H4 (cell line): ENCODE results near the genes TMED8 and NRXN3.

- RAMPAGE, long total RNA, result no peak
Observed at GRCh38 chr14:77097090-77097418, 1.0 kb upstream of the CIPC start.

DNA sequence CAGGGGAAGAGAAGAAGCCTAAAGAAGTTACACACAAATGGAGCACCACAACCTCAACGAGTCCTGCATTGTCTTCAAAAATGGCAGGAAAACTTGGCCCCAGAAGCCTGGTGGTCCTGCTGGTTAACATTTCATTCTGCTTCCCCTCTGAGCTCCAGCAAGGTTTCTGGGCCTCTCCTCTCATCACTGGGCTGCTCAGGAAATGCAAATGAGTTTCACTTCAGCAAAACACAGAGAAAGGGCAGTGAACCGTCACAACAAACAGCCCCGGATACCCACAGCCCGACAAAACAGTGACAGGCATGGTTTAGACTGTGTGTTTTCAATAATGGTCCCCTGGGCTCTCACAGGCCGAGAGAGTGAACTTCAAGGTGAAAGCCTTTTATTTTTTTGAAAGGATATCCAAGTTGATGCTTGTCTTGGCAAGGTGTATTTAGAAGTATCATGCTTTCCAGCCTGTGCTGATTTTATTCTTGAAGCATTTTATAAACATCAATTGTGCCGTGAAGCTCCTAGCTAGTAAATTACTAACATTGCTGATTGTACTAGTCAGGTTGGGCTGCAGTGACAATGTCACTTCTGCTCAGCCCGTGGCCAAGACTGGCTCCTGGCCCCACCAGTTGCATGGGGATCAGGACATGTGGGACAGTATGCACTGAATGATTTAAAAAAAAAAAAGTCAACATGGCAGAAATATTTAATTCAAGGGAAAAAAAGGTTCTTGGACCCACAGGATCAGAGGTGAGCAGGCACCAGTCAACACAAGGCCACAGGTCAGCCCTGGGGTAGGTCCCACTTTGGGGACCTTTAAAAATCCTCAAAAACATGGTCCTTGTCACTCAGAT is 20.0 kb downstream of the ZDHHC22 start:
- RAMPAGE, long total RNA, result no peak

GRCh38 chr14:77184329-77184720 is 2.7 kb downstream of the TMEM63C start:
- RAMPAGE, long total RNA, result no peak

DNA sequence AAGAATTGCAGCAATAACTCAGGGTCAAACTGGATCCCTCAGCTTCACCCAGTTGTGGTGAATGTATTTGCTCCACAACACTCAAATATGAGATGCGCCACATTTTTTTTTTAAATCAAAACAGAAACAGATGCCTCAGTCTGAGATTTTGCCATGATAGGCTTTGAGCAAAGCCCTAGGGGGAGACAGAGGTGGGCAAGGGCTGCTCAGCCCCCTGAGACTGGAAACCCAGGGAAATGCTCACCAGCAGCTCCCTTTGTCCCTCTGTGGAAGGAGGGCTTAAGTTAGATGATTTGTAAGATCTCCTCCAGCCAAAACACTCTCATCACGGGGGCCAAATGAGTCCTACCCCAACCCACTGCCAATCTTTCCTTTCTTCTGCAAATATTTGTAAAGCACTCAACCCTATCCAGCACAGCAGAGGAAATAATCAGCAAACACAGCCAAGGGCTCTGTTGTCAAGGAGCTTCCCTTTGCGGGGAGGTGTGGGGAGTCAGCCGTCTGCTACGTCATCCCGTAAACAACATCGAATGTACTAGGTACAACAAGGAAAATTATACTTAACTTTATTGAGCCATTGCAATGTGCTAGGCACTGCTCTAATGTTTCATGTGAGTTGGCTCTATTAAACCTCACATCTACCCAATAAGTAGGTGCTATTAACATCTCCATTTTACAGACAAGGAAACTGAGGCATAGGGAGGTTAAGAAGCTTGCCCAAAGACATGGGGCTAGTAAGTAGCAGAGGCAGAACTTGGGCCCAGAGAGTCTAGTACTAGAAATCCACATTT is 22.7 kb downstream of the TMEM63C start:
- RAMPAGE, long total RNA, result no peak

GRCh38 chr14:77278592-77279191 is 7.7 kb upstream of the NGB start:
- RAMPAGE, long total RNA, result no peak

DNA sequence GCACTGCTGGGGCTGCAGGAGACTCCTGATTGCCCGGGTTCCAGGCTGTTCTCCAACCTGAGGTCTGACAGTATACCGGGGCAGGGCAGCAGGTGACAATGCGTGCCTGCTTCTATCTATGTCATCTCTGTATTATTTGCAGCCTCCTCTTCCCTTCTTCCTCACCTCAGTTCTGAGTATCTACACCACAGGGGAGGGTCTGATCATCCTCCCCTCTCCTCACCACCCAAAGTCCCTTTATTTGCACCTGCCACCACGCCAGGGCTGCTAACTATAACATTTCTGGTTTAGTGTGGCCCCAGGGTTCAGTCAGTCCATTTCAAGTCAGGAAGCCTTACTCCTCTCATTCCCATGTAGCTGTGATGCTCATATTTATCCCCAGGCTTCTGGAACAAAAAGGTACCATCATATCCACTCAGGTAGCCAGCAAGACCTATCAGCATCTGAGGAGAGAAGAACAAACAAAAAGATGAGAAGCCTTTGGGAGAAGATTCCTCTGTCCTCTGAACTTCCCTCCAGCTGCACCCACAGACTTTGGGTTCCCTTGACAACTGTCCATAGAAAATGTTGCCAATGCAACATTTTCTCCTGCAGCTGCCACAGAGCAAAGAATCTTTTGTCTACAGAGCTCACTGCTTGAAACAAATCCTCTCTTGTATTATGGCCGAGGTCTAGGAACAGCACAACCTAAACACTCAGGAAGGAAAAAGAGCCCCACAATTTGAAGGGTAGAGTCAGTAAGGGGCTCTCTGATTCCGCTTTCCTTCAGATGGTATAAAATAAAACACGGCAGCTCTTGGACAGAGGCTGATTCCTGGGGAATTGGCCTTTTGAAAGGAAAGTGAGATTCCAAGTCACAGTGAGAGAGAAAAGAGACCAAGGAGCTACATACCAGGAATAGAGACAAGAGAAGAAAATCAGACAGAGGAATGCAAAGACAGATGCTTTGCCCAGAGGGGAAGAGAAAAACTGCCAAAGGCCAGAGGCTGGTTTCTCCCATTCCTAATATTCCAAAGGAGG is 14.4 kb downstream of the POMT2 start:
- RAMPAGE, long total RNA, result no peak

GRCh38 chr14:77376424-77377638 is at the start of gene TMED8:
TMED8 (minus strand) TSS chr14:77377094.
- RAMPAGE, long total RNA, result start-site peak on the minus strand at chr14:77377084-77377100, 42 reads

- RAMPAGE, long total RNA, result no peak
Observed at GRCh38 chr14:77451169-77451424, 6.3 kb downstream of the VIPAS39 start.

GRCh38 chr14:77542190-77543287 is 43.9 kb upstream of the ISM2 start:
- RAMPAGE, long total RNA, result no peak

GRCh38 chr14:77554624-77555108 is 56.0 kb upstream of the ISM2 start:
- RAMPAGE, long total RNA, result no peak

DNA sequence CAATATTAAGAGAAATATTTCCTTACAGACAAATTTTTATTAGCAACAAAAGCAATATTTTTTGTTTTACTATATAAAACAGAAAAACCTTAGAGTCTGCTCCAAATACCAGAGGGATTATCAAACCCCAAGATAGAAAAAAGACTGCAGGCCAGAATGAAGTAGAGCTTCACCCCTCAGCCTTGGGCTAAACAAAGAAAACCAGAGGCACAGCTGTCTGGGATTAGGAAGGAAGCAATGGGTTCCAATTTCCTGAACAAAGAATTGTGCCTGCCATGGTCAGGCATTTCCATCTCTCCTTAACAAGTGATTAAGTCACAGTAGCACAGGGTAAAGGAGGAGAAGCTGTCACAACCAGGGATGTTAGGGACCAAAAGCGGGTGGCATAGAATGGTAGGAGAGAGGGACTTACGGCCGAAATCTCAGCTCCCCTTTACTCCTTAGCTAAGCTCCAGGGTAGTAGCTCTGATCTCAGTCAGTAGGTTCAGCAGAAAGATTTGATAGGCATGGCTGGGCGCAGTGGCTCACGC is 34.0 kb downstream of the SPTLC2 start:
- RAMPAGE, long total RNA, result no peak

DNA sequence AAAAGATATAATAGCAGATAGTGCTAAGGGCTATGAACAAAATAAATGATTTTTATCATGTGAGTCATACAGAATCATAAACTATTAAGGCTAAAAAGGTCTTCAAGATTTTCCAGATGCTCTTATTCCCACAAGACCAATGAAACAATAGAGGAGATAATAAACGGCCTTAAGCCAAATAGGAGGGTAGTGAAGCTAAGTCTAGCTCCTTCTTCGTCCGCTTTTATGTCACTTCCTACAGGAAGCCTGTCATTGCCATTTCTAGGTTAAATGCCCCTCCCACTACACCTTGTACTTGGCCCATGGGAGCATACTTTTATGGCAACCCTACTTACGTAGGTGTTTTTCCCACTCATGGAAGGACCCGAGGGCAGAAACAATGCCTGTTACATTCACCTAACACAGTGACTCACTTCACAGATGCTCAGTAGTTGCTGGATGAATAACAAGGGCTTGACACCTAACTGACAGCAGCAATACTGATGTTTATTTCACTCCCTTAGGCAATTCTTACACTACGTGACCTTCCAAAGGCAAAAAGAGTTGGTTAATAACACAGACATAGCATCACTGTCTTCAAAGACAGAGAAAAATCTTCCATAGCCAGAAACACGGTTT is 44.6 kb downstream of the ALKBH1 start:
- RAMPAGE, long total RNA, result no peak

- RAMPAGE, long total RNA, result no peak
Observed at GRCh38 chr14:78013395-78013884, 156.7 kb upstream of the NRXN3 start.

- RAMPAGE, long total RNA, result no peak
Observed at GRCh38 chr14:78170233-78170531, at the start of gene NRXN3. NRXN3 (plus strand) TSS chr14:78170373.

GRCh38 chr14:80315698-80315995 is 104.3 kb upstream of the DIO2 start:
- RAMPAGE, long total RNA, result no peak

GRCh38 chr14:80899846-80900401 is 41.6 kb downstream of the CEP128 start:
- RAMPAGE, long total RNA, result no peak

- RAMPAGE, long total RNA, result no peak
Observed at GRCh38 chr14:81158809-81159008, 62.0 kb downstream of the GTF2A1 start.

DNA sequence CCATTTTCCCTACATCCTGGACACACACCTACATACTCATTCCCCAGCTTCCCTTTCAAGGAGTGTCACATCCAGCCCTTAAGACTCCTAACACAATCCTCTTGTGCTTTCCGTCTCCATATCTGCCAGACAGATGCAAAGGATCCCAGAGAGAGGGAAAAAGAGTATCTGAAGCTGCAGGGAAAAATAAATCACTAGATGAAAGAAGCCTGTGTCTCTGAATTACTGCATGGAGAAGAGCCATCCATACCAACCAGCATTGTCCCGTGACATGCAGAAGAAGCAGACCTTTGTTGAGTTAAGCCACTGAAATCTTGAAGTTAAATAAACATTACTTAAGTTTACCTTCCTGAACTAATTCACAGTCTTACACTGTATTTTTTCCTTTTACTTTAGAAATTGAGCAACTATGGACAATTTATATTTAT is 54.6 kb downstream of the GTF2A1 start:
- RAMPAGE, long total RNA, result no peak

DNA sequence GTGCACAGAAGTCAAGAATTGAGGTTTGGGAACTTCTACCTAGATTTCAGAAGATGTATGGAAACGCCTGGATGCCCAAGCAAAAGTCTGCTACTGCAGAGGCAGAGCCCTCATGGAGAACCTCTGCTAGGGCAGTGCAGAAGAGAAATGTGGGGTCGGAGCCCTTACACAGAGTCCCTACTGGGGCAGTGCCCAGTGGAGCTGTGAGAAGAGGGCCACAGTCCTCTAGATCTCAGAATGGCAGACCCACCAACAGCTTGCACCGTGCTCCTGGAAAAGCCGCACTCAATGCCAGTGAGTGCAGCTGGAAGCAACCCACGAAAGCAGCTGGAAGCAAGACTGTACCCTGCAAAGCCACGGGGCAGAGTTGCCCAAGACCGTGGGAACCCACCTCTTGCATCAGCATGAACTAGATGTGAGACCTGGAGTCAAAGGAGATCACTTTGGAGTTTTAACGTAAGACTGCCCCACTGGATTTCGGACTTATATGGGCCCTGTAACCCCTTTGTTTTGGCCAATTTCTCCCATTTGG is 12.3 kb downstream of the GTF2A1 start:
- RAMPAGE, long total RNA, result no peak

DNA sequence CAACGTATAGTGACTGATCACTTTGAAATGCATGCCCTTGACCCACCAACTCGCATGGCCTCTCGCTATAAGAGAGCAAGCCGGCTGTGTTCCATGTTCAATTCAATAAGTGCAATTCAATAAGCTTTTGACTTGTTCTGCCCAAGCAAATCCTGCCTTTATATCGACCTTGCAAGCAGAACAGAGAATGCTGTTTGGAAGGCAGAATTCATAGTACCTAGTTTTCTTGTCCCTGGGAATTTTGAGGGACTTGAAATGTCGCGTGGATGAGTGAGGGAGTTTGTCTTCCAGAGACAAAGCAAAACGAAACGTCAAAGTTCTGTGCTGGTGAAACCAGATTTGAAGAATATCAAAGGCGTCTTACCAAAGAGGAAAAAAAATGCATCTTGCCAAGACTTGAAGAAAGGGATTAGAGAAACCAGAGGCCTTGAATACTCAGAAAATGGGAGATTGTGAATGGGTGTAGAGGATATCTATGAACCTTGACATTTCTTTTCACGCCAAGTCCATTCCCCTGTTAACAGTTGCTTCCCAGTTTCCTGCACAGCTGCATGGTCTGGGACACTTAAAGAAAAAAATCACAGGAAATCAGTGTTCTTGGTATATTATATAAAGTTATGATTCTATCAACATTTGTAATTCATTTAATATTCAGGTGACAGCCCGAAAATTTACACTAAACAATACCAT is 1.2 kb upstream of the GTF2A1 start:
- RAMPAGE, long total RNA, result no peak